Measurements from ENCODE around the genes A1CF, PRKG1 and BICC1.

DNA sequence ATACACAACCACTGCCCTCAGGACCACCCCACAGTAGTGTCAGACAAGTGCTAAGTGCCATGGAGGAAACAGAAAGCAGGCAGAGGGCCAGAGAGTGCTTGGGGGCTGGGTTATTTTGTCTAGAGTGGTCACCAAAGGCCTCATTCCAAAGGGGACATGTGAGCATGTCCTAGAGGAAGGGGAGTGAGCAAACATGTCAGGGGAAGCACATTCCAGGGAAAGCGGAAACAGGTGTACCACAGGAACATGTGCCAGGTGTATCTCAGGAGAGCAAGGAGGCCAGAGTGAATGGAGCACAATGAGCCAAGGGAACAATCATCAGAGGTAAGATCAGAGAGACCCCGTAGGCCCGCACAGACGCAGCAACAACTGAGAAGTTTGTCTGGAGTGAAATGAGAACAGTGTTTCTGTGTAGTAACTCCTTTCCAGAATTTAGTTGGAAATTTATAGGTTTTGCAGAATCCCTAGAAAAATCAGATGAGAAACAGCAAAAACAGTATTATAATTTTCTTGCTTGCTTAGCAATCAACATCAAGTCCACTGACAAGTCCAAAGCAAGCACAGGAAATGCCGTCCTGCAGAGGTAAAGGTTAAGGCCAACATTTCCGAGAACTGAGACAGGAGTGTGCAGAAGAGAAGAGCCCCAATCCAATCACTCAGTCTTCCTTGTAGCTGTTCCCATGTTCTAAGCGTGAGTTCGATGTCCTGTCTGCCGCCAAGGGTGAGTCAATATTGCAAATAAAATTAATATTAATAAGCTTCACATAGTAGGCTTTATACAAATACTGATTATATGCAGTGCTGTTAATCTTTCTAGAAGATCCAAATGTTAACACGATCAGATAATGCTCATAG lies 67.2 kb downstream of the SGMS1 start:
- RRBS, result no CpG with 5 or more reads among the region's 10 CpGs

DNA sequence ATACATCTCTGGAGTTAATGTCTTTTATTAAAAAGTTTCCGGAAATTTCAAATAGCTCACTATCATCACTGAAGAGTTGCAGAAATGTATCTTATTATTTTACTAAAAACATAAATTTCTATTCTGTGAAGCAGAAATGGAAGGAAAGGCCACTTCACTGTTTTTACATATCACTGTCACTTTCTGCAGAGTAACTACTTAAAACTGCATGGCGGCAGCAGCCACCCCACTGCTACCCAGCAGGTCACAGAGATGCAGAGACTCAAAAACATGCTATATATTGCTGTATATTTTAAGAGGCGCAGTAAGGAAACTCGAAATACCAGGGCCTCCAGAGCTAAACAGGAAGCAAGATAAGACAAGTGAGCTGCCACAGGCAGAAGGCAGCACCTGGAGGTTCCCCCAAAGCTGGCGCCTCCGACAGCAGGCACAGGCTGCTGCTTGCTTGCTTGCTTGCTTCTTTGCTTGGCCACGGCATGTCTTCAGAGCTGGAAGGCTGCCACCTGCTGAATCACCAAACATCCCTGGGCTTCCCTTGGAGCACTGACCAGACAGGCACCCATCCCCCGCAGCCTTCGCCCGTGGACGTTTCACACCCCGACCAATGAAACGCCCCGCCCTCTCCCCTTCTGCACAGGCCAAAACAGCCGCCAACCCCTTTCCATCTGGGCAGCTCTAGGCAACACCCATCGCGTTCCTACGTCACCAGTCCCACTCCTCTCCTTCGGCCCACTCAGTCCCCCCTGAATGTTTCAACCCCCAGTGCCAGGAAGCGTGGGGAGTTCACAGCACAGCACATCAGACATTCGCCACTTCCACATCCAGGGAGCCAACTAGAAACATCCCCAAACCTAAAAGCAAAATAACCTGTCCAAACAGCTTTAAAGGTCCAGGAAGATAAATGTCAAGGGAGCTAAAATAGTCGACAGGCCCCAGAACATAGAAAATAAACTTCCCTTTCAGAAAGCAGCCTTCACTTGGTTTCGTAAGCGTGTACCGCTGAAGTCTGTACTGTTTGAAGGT lies 1.8 kb downstream of the SGMS1 start:
- RRBS, result no CpG with 5 or more reads among the region's 25 CpGs

- RRBS, result under 1% methylated on average over 28 of the region's 76 CpGs
These were observed 1.2 kb upstream of the SGMS1 start for GRCh38 chr10:50624783-50625620.

DNA sequence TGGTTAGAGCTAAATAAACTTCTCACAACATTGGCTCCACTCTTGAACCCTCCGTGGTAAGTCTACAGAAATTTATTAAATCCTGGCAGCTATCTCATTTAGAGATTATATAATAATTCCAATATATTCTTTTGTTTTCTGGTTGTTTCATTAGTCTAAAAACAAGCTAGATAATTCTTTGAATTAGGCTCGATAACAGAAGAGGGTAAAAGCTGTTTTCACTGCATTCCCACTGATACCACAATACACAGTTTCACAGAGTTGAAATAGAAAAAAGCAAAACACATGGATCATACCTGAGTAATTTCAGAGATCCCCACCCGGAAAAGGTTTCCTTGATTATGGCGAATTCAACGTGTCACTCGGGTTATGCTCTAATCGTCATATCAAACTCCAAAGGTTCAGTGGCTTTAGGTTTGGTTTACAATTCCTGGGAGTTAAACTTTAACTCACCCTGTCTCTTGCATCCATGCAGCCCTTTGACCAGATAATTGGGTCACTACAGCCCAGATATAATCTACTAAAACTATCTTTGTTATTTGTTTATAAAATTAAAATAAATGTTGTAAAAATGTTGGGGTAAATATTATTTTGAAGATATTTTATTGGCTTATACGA lies at the start of gene A1CF:
TSS of gene A1CF (minus strand) at position 343 of the 618 bp plus-strand sequence.
- RRBS, result no CpG with 5 or more reads among the region's 8 CpGs

DNA sequence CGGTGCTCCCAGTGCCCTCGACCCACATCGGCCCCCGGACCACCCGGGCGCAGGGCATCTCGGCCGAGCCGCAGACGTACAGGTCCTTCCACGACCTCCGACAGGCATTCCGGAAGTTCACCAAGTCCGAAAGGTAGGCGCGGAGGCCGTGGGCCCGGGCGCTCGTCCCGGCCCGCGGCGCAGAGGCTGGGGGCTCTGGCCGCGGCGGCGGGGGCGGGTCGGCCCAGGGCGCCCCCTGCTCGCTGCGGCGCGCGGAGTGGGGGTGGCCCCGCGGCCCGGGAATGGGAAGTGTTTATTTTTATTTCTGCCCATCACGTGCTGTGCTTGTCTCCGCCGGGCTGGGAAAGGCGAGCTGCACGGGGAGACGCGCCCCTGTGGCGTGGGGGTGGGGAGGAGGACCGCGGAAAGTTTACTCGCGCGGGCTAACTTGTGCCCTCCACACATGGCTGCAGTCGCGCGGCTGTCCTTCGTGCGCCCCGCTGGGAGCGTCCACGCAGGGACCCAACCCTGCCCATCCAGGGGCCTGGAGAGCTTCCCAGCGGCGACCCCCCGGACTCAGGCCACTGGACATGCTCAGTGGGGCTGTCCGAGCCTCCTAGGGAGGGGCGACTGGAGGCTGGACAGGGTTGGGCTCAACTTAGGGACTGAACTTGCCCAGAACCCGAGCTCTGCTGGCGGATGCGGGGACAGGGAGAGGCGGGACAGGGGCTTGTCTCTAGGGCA lies 82.6 kb upstream of the PRKG1 start:
- RRBS, result 3% methylated on average over 27 of the region's 69 CpGs

DNA sequence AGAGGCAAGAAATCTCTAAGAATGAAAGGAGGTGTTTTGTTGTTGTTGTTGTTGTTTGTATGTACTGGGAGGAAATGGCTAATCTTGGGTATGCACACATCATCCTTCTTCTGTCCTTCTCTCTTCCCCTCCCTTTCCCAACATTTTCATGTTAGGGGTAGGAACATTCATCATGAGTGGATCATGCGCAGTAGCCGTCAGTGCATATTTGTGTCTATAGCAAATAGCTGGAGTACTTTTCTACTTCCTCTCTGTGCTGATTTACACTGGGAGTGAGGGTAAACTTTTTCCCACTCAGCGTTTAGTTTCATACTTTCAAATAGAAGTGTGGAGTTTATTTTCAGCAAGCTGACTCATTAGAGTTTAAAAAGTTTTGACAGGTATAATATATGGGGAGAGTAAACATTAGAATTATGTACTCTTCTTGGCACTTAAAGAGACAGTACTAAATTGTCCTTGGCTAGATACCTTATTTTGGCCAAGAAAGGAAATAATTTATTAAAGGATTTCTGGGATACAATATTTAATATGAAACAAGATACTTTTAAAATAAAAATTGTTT lies 80.4 kb upstream of the PRKG1 start:
- RRBS, result no CpG with 5 or more reads among the region's 3 CpGs

DNA sequence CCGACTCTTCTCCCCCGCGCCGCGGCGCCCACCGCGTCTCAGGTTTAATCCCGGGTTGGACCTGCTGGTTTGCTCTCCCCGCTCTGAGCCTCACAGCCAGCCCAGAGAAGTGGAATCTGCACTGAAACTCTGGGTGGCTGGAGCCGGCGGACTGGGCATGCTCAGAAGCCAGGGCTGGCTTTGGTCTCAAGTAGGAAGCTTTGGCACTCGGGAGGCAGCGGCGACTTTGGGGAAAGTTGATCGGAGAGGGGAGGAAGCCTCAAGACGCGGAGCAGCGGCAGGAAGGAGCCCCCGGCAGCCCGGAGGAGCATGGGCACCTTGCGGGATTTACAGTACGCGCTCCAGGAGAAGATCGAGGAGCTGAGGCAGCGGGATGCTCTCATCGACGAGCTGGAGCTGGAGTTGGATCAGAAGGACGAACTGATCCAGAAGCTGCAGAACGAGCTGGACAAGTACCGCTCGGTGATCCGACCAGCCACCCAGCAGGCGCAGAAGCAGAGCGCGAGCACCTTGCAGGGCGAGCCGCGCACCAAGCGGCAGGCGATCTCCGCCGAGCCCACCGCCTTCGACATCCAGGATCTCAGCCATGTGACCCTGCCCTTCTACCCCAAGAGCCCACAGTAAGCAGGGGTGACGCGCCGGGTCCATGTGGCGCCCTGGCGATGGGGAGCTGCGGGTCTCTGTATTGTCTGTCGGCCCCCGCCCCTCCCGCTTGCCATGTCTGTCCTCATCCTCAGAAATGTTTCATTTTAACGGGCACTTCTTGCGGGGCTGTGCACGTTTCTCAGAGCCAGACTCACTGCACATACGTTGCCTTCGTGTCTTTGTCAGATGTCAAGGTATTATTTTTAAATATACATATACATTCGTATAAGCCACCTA lies at the start of gene PRKG1:
TSS of gene PRKG1 (plus strand) at position 206 of the 882 bp plus-strand sequence.
- RRBS, result 1% methylated on average over 3 of the region's 60 CpGs

DNA sequence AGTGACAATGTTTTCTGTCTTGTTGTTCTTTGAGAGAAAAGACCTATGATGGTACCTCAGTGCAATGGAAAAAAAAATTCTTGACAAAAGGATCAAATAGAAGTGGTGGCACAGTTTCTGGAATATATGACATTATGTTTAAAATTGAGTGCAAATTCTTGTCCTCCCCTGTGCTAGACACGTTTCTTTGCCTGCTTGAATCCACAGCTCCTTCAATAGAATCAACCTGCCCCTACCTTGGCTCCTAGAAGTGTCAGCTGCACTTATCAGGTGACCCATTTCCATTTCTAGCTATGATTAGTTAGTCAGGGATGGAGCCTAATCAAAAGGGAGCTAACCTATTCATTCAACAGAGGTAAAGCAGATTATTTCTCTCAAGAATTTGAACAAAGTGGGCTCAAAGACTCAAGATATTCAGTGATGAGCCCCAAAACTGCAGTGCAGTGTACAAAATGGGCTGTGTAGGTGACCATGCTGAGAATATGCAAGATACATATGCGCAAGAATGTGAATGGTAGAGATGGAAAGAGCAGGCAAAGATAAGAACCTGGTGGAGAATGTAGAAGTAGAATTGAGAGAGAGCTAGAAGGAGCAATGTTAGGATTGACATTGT lies 158.4 kb downstream of the PRKG1 start:
- RRBS, result no CpG with 5 or more reads among the region's 2 CpGs

DNA sequence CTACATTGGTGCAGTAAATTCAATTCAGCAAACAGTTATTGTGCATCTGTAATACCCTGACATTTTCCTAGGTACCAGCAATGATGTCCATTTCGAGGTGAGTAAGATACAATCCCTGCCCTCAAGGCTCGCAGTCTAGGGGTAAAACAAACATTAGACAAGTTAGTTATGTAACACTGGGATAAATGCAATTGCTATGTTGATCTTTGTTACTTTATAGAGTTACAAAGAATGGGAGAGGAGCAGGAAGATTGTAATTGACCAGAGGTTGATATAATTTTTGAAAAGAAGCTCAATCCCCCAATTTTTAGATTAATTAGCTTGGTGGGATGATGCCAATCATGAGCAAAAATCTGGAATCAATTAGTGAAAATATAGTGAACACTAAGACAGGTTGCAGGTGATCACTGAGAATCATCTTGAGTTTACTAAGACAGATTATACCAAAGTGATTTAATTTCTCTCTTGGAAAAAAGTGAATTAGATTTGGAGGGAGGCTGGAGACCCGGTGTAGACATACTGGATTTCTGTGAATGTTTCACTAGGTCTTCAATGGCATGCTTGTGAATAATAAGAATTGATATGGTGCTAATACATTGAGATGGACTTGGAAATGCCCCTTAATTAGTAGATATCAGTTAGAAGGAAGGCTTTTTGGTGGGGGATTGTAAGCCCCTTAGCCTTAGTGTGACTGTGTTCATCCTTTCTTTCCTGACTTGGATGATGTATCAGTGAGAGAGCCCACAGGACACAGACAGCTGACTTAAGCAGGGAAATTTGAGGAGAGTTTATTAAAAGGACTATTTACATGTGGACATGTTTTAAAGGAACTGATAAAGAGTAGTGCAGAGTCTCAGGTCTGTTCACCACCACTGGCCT lies 168.4 kb downstream of the PRKG1 start:
- RRBS, result no CpG with 5 or more reads among the region's 3 CpGs

GRCh38 chr10:51287942-51288621 lies 213.8 kb downstream of the PRKG1 start:
- RRBS, result no CpG with 5 or more reads among the region's 2 CpGs

- RRBS, result no CpG with 5 or more reads among the region's 6 CpGs
These were observed 119.1 kb downstream of the MBL2 start for GRCh38 chr10:52653315-52654047.

DNA sequence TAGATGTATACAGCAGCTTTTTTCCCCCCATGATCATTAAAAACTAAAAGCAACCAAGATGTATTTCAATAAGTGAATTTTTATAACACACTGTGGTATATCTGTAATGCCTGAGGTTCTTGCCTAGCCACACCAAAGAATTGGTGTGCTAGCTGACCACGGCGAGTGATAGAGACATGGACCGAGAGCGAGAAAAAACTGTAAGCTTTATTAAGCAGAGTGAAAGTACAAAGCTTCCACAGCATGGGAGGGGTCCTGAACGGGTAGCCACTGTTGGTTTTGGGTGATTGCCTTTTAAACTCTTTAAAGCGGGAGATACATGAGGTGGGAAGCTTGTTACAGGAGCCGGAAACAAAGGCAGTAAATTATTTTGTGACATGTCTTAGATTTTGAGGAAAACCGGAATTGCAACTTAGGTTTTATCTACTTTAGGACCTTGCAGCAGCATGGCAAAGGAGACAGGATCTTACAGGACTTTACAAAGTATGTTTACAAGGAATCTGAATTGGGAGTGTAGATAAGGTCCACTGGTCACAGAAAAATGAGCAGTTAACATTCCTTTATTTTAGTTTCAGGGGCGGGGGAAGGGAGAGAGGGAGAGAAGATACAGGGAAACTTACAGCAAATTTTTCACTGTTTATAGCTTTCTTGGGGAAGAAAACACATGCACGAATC lies 252.6 kb upstream of the MBL2 start:
- RRBS, result 0% methylated on average over 1 of the region's 10 CpGs

GRCh38 chr10:58335288-58336163 lies 720 bp downstream of the UBE2D1 start:
- RRBS, result 1% methylated on average over 17 of the region's 41 CpGs

GRCh38 chr10:58512561-58513622 lies at the start of gene BICC1:
BICC1 (plus strand) TSS chr10:58512872.
- RRBS, result 2% methylated on average over 27 of the region's 124 CpGs

GRCh38 chr10:58637281-58638006 lies 124.8 kb downstream of the BICC1 start:
- RRBS, result no CpG with 5 or more reads among the region's 6 CpGs

DNA sequence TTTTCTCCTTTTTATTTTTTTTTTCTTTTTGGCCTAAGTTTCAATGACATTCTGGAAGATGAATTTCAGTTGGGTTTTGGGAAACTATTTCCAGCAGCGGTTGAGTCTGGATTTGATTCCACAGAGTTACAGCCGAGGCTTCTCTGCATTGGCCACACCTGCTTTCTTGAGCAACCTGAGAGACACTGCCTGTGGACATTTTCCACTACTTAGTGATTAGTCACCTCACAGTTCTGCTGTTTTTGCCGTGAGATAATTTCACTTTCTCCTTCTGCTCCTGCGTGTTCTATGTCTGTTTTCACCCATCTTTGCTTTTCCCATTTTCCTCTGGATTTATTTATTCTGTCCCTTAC lies 243.0 kb downstream of the BICC1 start:
- RRBS, result no CpG with 5 or more reads among the region's 4 CpGs

DNA sequence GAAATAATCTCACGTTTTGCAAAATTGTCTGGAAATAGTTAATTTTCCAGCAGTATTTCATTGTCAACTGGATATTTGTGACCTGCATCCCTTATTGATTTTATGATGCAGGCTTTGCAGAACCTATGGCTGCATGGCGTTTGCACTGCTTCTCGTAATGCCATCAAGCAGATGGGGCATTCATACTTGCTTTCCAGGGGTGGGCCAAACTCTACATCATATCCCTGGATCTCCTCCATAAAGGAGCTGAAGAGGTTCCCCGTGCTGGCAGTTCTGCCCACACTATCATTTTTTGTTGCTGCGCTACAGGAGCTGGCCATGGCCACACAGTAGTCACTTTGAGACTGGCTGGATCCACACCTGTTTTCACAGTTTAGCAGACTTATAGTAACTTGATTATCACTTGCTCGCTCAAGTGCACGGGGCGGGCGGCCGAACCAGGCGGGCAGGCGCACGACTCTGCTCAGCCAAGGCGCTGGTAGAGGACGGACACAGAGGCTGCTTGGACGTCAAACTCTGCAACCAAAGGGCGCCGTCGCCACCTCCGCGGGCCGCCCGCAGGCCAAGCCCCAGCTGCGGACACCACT lies 38.6 kb upstream of the PHYHIPL start:
- RRBS, result no CpG with 5 or more reads among the region's 24 CpGs

- RRBS, result no CpG with 5 or more reads among the region's 4 CpGs
These were observed 8.5 kb downstream of the MRLN start for GRCh38 chr10:59744876-59745075.

DNA sequence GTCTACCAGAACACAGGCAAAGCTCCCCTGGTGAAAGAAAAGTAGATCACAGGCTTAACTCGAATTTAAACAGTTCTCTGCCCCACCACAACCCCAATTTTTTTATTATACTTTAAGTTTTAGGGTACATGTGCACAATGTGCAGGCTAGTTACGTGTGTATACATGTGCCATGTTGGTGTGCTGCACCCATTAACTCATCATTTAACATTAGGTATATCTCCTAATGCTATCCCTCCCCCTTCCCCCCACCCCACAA lies 31.9 kb upstream of the MRLN start:
- RRBS, result no CpG with 5 or more reads among the region's 2 CpGs

DNA sequence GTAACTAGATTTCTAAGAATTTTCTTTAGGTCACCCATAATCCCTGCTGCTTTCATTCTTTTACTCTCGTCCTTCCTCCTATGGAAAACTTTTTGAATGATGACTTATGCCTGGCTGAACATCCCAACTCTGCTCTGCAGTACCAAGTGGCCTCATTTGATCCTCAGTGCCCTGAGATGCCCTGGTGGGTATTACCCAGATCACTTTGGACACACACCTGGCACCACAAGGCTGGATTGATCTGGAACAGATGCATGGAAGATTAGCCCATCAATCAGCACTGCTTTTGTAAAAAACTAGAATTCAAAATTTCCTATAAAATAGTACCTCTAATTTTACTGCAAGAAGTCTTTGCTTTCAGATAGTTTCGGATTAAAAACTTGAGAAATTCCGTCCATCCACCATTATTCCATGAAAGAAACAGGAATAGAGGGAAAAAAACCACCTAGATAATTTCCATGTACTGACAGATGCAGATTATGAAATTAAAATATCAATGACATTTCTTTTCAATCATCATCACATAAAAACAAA lies 8.5 kb downstream of the CCDC6 start:
- RRBS, result no CpG with 5 or more reads among the region's 3 CpGs